Type B pancreatic cell (in vitro differentiated cells): ENCODE measurements around a stretch of chr6.

DNA sequence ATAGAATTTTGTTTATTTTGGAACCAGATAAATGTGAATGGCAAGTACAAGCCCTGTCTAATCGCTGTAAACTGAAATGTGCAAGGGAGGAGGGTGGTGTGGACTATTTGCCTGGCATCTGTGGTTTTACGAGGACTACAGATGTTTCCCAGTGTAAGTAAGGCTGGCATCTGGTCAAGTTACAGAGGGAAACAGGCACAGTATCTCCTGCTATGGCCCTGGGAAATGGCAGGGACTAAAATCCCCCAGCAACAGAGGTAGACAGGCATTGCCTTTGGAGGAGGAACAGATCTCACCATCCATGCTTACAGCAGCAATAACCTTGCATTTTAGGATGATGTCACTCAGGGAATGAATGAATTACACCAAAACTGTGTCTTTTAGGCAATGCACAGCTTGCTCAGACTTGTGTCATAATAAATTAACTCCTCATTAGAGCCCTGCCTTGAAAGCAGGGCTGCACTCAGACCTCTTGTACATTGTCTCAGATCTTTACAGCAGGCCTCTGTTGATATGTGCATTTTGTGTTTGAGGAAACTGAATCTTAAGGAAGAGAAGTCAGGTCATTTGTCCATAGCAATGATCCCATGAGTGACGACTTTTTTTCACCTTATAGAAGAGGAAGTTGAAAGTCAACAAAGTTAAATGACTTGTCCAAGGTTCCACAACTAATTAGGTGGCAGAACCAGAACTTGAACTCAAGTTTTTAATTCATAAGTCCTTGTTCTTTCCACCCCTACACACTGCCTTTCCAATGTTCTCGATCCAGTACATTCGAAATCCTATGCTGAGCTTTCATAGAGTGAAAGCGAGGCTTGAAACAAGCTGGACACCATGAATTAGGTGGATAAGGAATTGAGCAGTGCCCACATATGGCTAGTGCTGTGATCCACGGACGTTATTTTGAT, 96.1 kb downstream of the TCP11 start:
- PRO-cap = no peak

- PRO-cap = no peak
These were observed 13.6 kb downstream of the PPARD start for GRCh38 chr6:35356034-35356339.

GRCh38 chr6:35358748-35359326, 16.5 kb downstream of the PPARD start:
- PRO-cap = no peak

GRCh38 chr6:35371765-35372034, 29.3 kb downstream of the PPARD start:
- PRO-cap = no peak

DNA sequence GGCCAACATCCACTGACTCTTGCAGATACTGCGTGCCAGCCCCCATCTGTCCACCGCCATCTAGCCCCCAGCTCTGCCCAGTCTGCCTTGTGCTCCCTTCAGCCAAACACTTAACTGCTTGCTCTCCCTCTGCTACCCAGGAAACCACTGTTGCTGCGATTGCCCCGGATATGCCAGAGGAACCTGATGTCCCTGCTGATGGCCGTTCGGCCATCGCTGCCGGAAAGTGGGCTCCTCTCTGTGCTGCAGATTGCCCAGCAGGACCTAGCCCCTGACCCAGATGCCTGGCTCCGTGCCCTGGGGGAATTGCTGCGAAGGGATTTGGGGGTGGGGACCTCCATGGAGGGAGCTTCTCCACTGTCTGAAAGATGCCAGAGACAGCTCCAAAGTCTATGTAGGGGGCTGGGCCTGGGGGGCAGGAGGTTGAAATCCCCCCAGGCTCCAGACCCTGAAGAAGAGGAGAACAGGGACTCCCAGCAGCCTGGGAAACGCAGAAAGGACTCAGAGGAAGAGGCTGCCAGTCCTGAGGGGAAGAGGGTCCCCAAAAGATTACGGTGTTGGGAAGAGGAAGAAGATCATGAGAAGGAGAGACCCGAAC, 3.6 kb downstream of the FANCE start:
- PRO-cap = no peak

DNA sequence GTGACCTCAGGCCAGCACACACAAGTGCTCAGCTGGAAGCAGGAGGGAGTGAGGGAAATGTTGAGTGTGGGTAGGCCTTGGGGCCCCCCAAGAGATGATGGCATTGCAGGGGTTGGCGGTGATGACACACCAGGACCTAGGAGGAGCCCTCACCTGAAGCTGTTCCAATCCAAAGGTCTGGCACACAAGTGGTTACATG, 5.1 kb downstream of the RPL10A start:
- PRO-cap = no peak

GRCh38 chr6:35473604-35474799, 5.8 kb downstream of the RPL10A start:
- PRO-cap = no peak

GRCh38 chr6:35489944-35490914, 6.7 kb downstream of the TEAD3 start:
- PRO-cap = unidirectional peak, minus-strand start at chr6:35490101

DNA sequence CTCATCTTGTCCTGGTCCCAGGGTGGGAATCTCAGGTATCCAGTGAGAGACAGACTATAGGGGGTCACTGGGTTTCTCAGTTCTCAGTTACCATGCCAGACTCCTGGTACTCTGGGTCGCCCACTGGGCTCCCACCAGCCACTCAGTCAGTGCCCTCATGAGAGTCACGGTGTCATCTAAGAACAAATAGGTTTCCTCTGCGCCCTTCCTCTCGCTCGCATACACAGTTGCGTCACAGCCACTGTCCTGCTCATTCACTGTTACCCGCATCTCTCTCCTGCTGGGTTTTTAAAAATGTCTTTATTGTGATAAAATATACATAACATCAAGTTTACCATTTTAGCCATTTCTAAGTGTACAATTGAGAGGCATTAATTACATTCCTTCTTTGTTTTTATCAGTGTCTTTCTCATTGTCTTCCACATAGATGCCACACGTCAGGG, 4.0 kb downstream of the TEAD3 start:
- PRO-cap = no peak

- PRO-cap = no peak
These were observed 11.3 kb upstream of the ARMC12 start for GRCh38 chr6:35725420-35726054.

DNA sequence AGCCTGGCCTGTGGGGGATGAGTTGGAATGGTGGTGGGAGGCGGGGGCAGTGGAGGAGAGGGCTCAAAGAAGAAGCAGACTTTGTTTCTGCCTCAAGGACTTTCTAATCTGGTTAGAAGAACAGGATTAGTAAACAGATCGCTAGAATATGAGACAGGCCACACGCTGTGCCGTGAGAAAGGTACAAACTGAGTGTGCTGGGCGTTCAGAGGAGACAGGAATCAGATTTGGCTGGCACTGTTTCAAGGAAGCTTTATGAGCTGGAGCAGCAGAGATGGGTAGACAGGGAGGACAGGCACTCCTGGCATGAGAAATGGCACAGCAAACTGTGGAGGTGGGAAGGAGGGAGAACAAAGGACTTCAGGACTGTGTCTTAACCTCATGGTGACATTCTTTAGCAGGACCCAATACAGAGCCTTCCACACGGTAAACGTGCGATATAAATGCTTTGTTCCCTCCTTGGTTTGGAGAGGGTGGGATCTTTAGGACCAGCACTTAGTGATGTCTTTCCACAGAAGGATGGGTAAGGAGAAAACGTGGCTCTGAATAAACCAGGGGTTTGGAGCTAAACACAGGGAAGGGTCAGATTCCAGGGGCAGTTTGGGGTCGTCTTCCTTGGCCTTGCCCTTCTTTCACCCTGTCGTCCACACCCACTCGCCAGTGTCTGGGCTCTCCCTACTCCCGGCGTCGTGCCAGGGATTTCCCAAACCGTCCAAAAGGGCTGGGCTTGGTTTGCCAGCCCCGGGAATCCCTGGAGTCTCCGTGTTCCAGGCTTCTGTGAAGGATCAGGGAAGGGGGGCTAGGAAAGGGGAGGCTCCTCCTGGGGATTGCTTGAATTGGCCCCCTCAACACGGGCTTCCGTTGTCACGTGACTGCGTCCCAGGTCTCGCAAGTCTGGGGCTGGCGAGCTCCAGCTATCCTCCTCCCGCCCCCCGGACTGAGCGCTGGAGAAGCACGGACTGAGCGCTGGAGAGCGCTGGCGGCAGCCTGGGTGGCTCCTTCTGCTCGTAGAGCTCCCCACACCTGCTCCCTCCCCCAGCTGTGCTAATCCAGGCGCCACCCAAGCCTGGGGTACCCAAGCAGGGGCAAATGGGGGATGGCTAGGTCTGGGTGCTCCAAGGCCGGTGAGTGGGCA, 9.7 kb upstream of the ARMC12 start:
- PRO-cap = bidirectional peak, plus-strand start at position 947 of the sequence, minus-strand start at position 939 of the sequence

- PRO-cap = no peak
These were observed 10.0 kb downstream of the MAPK14 start for GRCh38 chr6:36037485-36038218.

GRCh38 chr6:36085133-36085594, 45.1 kb upstream of the MAPK13 start:
- PRO-cap = no peak

- PRO-cap = no peak
These were observed 31.1 kb upstream of the MAPK13 start for GRCh38 chr6:36099207-36099621.

DNA sequence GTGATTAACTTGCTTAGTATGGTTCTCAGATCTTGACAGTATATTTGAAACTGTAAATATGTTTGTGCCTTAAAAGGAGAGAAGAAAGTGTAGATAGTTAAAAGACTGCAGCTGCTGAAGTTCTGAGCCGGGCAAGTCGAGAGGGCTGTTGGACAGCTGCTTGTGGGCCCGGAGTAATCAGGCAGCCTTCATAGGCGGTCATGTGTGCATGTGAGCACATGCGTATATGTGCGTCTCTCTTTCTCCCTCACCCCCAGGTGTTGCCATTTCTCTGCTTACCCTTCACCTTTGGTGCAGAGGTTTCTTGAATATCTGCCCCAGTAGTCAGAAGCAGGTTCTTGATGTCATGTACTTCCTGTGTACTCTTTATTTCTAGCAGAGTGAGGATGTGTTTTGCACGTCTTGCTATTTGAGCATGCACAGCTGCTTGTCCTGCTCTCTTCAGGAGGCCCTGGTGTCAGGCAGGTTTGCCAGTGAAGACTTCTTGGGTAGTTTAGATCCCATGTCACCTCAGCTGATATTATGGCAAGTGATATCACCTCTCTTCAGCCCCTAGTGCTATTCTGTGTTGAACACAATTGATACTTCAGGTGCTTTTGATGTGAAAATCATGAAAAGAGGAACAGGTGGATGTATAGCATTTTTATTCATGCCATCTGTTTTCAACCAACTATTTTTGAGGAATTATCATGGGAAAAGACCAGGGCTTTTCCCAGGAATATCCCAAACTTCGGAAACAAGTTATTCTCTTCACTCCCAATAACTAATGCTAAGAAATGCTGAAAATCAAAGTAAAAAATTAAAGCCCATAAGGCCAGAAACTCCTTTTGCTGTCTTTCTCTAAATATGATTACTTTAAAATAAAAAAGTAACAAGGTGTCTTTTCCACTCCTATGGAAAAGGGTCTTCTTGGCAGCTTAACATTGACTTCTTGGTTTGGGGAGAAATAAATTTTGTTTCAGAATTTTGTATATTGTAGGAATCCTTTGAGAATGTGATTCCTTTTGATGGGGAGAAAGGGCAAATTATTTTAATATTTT, 21.0 kb upstream of the MAPK13 start:
- PRO-cap = no peak

DNA sequence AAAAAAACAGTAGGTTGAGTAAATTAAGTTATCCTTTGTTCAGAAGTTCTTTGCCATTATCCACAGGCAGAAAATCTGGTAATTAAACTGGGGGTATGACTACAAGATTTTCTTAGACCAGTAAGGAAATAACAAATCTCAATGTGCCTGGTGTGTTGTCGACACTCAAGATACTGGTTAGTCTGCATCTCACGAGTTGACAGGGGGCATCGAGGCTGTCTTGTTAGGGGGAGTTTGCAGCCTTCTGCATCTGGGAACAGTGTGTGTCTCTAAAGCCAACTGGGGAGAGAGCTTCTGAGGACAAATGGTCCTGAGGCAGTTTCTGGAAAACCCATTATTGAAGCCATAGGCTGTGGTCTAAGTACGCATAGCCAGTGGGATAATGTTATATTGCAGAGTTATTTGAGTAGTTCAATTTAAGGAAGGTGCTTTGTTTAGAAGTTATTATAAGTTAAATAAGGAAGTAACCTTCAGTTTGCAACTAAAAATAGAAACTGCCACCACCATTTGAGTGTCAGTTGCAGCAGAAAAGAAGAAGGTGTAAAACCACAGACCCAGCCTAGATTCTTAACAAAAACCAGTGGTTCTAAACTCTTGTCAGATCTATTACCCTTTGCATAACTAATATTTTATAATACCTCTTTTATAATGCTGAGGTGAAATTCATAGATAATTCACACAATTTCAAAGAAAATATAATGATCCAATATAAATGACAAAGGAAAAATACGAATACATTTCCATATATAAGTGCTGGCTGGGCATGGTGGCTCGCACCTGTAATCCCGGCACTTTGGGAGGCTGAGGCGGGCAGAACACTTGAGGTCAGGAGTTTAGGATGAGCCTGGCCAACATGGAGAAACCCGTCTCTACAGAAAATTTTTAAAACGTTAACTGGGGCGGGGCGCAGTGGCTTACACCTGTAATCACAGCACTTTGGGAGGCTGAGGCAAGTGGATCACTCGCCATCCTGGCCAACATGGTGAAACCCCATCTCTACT, 15.3 kb upstream of the MAPK13 start:
- PRO-cap = no peak

- PRO-cap = no peak
These were observed 7.4 kb upstream of the MAPK13 start for GRCh38 chr6:36122793-36123348.

DNA sequence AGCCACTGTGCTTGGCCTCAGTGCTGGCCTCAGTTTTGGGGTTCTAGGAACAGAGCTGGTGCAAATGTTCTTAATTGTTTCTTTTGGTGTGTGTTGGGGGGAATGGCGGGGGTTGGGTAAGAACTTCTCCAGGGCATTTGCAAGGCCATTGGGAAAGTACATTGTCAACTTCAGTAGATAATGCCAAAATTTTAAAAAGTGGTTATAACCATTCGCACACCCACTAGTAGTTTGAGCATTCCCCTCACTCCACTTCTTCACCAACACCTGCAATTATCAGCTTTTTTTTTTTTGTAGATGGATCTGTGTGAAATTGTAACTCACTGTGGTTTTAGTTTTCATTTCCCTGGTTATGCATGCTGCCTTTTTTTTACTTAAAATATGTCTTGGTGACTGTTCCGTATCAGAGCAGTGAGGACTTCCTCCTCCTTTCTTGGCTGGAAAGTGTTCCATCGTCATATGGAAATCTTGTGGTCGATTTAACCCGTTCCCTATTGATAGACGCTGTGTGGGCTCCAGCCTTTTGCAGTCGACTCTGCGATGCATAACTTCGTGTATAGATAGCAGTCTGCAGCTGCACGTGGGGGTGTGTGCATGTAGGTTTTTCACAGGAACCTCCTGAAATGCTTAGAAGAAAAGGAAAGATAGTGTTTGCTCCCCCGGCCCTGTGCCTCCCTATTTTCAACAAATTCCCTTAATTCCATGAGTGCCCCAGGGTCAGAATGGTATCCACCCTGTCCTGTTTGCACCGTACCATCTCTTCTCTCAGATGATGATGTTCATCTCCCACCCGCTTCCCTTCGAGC, 28.2 kb upstream of the PNPLA1 start:
- PRO-cap = no peak

DNA sequence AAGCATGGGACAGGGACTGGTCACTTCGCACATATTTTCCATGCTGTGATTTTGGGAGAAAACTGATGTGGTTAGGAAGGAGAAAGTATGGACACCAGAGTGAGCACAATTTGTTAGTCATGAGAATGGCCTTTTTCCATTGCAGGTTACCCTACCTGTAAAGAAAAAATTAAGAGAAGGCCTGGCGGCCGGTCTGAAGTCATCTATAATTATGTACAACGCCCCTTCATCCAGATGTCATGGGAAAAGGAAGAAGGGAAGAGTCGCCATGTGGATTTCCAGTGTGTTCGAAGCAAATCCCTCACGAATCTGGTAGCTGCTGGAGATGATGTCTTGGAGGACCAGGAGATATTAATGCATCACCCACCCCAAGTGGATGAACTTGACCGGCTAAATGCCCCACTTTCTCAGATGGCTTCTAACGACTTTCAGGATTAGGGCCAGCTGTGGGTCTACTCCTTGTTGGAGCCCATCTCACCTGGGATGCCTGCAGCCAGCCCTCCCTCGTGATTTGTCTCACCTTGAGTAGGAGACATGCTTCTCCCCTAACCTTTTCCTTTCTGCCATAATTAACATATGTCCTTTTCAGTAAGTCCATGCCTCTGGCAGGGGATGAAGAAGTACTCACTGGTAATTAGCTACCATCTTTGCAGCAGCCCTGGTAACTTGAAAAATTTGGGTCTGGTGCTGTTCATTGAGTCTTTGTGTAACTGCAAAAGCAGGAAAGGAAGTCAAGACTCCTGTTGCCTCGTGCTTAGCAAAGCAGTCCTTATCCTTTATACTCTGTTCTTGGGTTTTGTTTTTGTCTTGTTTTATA, 44.1 kb downstream of the KCTD20 start:
- PRO-cap = no peak

DNA sequence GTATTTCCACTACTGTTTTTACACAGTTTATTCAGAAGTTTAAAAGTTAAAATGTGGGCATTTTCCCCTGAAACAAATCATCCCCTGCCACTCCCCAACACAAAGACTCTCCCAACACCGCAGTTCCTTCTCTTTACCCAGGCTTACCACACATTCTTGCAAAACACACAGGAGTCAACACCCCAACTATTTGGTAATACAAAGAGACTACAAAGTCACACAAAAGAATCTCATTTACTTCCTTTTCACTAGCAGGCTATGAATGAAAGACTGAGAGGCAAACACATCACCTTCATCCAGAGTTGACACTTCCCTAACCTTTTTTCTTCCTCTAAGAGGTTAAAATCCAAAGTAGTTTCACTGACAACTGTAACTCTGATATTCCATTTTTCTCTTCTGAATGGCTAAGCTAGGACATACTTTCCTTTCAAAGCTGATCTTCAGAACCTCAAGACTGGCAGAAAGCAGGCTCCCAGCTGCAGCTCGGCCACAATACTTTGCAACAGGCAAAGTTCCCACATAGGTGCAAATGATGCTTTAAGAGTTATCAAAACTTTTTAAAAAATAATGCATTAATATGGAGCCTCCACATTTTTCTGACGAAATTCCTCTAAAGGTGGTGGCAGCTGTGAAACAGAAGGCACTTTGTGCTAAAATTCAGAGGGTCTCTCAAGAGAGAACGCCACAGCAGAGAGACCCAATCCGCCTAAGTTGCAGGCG, 51.2 kb downstream of the KCTD20 start:
- PRO-cap = no peak